Endothelial cell of umbilical vein (primary cell): ENCODE measurements around a stretch of chr2.

DNA sequence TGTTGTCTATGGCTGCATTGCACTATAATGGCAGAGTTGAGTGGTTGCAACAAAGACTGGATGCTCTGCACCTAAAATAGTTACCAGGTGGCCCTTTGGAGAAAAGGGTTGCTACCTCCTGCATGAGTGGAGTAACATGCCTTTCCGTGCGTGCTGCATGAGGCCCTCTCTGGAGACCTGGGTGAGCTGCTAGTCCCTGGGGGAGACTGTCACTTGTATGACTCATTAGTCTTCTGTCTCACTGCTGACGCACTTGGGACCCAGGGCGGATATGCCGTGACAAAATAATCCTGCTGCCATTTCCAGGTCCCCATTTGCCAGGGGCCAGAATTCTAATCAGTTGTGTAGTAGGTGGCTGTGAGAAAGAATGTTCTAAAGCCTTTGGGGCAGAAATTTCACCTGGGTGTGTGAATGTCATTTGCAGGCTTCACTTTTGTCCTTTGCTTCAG, 73.9 kb downstream of the NPAS2 start:
- PRO-cap: no peak
CAGE:
- cytosol, long polyA minus RNA: no peak
- cytosol, long polyA plus RNA: no peak
- long polyA plus RNA: no peak
- nucleus, long polyA minus RNA: no peak
- nucleus, long polyA plus RNA: no peak

GRCh38 chr2:100946127-100946670, 55.9 kb upstream of the RPL31 start:
- PRO-cap: no peak
CAGE:
- cytosol, long polyA minus RNA: no peak
- cytosol, long polyA plus RNA: no peak
- long polyA plus RNA: no peak
- nucleus, long polyA minus RNA: no peak
- nucleus, long polyA plus RNA: no peak

- PRO-cap: no peak
CAGE:
- cytosol, long polyA minus RNA: no peak
- cytosol, long polyA plus RNA: no peak
- long polyA plus RNA: no peak
- nucleus, long polyA minus RNA: no peak
- nucleus, long polyA plus RNA: no peak
Observed at GRCh38 chr2:101110395-101110878, 40.7 kb downstream of the TBC1D8 start.

- PRO-cap: no peak
CAGE:
- cytosol, long polyA minus RNA: no peak
- cytosol, long polyA plus RNA: no peak
- long polyA plus RNA: no peak
- nucleus, long polyA minus RNA: no peak
- nucleus, long polyA plus RNA: no peak
Observed at GRCh38 chr2:101306287-101307162, 2.0 kb downstream of the RNF149 start.

GRCh38 chr2:101386514-101386780, 856 bp downstream of the CREG2 start:
- PRO-cap: no peak
CAGE:
- cytosol, long polyA minus RNA: no peak
- cytosol, long polyA plus RNA: no peak
- long polyA plus RNA: no peak
- nucleus, long polyA minus RNA: no peak
- nucleus, long polyA plus RNA: no peak

- PRO-cap: no peak
CAGE:
- cytosol, long polyA minus RNA: no peak
- cytosol, long polyA plus RNA: no peak
- long polyA plus RNA: no peak
- nucleus, long polyA minus RNA: no peak
- nucleus, long polyA plus RNA: no peak
Observed at GRCh38 chr2:101655859-101656058, 41.7 kb upstream of the MAP4K4 start.

GRCh38 chr2:101715587-101716164, 18.2 kb downstream of the MAP4K4 start:
- PRO-cap: no peak
CAGE:
- cytosol, long polyA minus RNA: no peak
- cytosol, long polyA plus RNA: no peak
- long polyA plus RNA: no peak
- nucleus, long polyA minus RNA: no peak
- nucleus, long polyA plus RNA: no peak

GRCh38 chr2:101781625-101782248, 84.2 kb downstream of the MAP4K4 start:
- PRO-cap: no peak
CAGE:
- cytosol, long polyA minus RNA: no peak
- cytosol, long polyA plus RNA: no peak
- long polyA plus RNA: no peak
- nucleus, long polyA minus RNA: no peak
- nucleus, long polyA plus RNA: no peak

DNA sequence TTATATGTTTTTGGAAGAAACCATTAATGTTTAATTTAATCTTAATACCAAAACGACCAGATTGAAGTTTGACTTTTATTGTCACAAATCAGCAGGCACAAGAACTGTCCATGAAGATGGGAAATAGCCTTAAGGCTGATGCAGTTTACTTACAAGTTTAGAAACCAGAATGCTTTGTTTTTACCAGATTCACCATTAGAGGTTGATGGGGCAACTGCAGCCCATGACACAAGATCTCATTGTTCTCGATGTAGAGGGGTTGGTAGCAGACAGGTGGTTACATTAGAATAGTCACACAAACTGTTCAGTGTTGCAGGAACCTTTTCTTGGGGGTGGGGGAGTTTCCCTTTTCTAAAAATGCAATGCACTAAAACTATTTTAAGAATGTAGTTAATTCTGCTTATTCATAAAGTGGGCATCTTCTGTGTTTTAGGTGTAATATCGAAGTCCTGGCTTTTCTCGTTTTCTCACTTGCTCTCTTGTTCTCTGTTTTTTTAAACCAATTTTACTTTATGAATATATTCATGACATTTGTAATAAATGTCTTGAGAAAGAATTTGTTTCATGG, 99.4 kb upstream of the IL1R2 start:
- PRO-cap: no peak
CAGE:
- cytosol, long polyA minus RNA: no peak
- cytosol, long polyA plus RNA: start-site peak on the plus strand centred at position 334 of the sequence, 15 bp wide, 98 and 153 reads in 2 replicates
- long polyA plus RNA: no peak
- nucleus, long polyA minus RNA: no peak
- nucleus, long polyA plus RNA: no peak

DNA sequence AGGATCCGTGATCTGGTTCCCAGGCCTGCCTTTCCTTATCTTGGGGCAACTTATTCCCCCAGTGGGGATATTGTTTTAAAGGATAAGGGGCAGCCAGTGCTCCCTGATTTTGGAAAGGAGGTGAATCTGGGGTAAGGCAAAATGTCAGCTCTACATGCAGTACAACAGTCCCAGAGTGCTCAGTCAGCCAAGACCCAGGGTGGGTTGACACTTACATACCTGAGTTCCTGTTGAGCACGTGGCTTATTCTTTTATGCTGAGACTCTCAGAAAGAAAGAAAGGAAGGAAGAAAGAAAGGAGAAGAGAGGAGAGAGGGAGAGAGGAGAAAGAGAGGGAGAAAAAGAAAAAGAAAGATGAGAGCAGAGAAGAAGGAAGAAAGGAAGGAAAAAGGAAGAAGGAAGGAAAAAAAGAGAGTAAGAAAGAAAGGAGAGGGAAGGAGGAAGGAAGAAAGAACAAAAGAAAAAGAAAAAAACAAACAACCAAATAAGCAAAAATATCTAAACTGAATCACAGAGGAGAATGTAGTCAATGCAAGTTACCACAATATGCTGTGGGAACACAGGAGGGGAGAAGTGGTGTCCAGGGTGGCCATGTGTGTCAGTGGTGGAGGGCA, 50.3 kb downstream of the IL1R2 start:
- PRO-cap: no peak
CAGE:
- cytosol, long polyA minus RNA: no peak
- cytosol, long polyA plus RNA: no peak
- long polyA plus RNA: no peak
- nucleus, long polyA minus RNA: no peak
- nucleus, long polyA plus RNA: no peak

DNA sequence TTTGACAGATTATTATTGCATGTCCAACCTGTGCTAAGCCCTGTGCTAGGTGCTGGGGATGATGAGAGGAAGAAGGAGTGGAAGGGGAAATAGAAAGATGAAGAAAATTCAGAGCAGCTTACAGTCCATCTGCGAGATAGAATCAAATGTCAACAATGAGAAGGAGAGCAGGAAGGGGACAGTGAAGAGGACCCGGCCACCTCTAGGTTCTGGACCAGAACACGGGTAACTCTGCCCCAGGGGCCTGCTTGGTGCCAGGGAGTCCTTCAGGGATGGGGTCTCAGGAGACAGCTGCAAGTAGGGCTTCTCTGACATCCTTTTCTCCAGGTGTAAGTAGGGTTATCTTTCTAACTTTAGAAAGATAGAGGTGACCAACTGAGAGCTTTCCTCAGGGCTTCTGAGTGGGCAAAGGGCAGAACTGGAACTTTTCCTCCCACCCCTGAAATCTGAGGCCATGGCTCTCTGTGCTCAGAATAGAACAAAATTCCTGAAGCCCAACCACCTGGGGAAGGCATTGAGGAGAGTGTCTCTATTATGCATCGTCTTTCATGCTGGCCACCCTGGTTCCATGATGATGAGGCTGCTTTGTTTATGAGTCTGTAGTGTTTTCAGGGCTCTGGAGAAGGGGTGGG, 30.9 kb upstream of the IL1R1 start:
- PRO-cap: no peak
CAGE:
- cytosol, long polyA minus RNA: no peak
- cytosol, long polyA plus RNA: no peak
- long polyA plus RNA: no peak
- nucleus, long polyA minus RNA: no peak
- nucleus, long polyA plus RNA: no peak

GRCh38 chr2:102114884-102115216, 27.7 kb upstream of the IL1R1 start:
- PRO-cap: no peak
CAGE:
- cytosol, long polyA minus RNA: no peak
- cytosol, long polyA plus RNA: no peak
- long polyA plus RNA: no peak
- nucleus, long polyA minus RNA: no peak
- nucleus, long polyA plus RNA: no peak

GRCh38 chr2:102240567-102241262, 53.9 kb downstream of the IL1RL2 start:
- PRO-cap: no peak
CAGE:
- cytosol, long polyA minus RNA: no peak
- cytosol, long polyA plus RNA: no peak
- long polyA plus RNA: no peak
- nucleus, long polyA minus RNA: no peak
- nucleus, long polyA plus RNA: no peak

DNA sequence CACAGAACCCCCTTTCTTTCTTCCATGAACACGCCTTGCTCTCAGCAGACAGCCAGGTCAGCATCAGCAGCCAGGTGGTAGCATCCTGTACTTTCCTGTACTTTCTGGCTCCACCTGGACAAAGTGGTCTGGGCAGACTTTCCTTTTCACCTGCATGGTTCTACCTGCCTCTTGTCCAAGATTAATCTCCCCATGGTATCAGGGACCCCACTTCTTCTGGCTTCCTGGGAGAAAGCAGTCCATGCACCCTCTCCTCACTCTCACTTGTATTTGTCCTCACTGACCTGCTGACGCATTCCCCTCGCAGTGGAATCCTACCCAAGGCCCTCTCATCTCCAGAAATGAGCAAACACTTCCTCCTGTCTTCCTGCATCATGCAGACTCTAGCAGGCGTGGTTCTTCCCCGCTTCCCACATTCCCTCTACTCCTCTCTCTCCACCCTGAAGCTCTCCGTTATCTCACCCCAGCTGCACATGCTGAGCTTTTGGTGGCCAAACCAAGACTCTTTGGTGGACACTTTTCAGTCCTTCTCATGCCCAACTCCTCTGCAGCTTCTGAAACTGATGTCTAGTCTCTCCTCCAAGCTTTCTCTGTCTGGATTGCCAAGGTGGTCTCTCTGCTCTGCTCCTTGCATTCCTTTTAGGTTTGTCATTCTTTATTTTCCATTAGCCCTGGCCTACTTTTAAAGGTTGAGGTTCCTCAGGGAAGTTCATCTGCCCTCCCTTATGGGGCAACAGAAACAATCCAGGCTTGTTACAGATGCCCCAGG, 1.1 kb upstream of the IL18RAP start:
- PRO-cap: no peak
CAGE:
- cytosol, long polyA minus RNA: no peak
- cytosol, long polyA plus RNA: no peak
- long polyA plus RNA: no peak
- nucleus, long polyA minus RNA: no peak
- nucleus, long polyA plus RNA: no peak

DNA sequence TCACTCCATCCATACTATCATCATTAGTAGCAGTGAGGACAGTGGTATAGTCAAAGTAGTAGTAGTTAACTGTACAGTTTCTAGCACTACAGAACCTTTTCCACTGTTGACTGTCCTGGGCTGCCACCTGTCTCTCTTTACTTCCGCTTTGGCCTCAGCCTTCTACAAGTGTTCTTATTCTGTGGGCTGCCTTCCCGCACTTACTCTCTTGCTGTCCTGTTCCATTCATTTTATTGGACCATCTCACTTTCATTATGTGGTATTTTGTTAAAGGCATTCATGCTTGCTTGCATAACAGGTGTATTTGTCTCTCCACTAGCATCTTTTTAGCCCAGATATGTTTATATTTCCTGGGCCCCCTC, 3.4 kb downstream of the SLC9A2 start:
- PRO-cap: no peak
CAGE:
- cytosol, long polyA minus RNA: no peak
- cytosol, long polyA plus RNA: no peak
- long polyA plus RNA: no peak
- nucleus, long polyA minus RNA: no peak
- nucleus, long polyA plus RNA: no peak

DNA sequence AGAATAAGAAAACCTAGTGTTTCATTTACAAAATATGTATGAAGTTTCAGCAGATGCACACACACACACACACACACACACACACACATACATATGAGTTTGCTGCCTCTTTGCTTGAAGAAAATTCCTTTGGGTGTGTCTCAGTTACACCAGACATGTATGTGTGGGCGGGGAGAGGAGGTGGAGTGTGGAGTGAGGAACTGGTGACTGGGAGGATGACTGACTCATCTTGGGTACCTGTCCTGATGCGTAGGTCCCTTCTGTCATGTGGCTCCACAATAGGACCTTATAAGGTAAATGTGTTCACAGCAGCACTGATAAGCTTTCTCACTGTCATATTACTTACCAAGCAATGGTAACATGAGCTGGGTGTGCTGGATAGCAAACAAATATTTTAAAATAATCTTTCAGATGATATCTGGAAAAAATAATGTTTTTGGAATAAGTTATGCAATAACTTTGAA, 45.1 kb downstream of the SLC9A2 start:
- PRO-cap: no peak
CAGE:
- cytosol, long polyA minus RNA: no peak
- cytosol, long polyA plus RNA: no peak
- long polyA plus RNA: no peak
- nucleus, long polyA minus RNA: no peak
- nucleus, long polyA plus RNA: no peak

DNA sequence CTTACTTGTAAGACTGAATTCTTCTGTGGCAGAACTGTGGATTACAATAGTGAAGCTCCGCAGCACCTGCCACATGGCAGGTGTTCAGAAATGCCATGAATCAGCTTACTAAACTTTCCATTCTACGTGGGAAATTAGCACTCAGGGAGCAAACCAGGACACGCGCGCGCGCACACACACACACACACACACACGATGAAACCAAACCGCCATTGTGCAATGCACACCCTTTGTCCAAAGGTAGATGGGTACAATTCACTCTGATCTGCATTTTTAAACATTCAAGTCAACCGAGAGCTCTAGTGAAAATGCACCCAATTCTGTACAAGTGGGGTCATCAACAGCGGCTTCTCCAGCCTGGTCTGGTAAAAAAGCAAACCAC, 1.0 kb downstream of the MFSD9 start:
- PRO-cap: no peak
CAGE:
- cytosol, long polyA minus RNA: no peak
- cytosol, long polyA plus RNA: no peak
- long polyA plus RNA: no peak
- nucleus, long polyA minus RNA: no peak
- nucleus, long polyA plus RNA: no peak

DNA sequence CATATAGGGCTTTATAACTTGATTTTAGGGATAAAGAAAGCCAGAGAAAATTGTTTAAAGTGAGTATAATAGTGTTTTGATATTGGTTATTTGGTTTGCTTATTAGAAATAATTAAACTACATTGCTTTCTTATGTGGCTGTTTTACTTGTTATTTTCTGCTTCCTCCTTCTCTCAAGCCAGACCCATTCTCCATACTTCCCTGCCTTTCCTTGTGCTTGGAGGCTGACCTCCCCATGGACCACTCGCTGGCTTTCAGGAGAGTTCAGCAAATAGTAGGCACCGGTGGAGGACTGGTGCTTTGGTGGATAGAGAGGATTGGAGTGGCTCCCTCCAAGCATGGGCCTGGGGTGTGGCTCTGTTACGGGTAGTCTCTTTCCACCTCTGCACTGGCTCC, 979.3 kb downstream of the TMEM182 start:
- PRO-cap: no peak
CAGE:
- cytosol, long polyA minus RNA: no peak
- cytosol, long polyA plus RNA: no peak
- long polyA plus RNA: no peak
- nucleus, long polyA minus RNA: no peak
- nucleus, long polyA plus RNA: no peak

DNA sequence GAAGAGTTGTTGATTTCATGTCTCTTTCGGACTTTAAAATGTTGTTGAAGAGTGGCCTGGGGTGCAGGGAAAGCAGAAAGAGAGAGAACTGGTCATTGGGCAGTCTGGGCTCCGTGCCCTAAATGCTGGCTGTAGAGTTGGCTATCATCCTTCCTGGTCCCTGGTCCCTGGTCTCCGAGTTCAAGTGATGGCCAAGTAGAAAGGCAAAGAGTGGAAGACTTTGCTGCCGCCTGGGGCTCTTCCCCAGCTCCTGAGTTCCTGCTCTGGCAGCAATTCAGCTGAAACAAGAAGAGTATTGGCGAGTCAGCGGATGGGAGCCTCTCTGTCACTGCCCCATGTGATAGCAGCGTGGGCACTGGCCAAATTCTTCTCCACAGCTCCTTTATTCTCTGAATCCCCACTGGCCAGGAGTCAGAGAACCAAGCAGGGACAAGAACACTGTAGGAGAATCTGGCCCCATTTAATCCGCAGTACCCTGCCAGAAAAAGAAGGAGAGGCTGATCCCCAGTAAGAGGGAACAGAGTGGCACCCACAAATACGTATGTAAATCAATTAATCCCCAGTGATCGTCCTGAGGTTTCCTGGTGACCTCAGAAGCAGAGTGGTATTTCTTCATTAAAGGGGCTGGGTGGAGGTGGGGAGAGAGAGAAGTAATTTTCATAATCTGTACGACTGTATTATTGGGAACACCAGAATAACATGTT, 350.9 kb upstream of the POU3F3 start:
- PRO-cap: no peak
CAGE:
- cytosol, long polyA minus RNA: no peak
- cytosol, long polyA plus RNA: no peak
- long polyA plus RNA: no peak
- nucleus, long polyA minus RNA: no peak
- nucleus, long polyA plus RNA: no peak

DNA sequence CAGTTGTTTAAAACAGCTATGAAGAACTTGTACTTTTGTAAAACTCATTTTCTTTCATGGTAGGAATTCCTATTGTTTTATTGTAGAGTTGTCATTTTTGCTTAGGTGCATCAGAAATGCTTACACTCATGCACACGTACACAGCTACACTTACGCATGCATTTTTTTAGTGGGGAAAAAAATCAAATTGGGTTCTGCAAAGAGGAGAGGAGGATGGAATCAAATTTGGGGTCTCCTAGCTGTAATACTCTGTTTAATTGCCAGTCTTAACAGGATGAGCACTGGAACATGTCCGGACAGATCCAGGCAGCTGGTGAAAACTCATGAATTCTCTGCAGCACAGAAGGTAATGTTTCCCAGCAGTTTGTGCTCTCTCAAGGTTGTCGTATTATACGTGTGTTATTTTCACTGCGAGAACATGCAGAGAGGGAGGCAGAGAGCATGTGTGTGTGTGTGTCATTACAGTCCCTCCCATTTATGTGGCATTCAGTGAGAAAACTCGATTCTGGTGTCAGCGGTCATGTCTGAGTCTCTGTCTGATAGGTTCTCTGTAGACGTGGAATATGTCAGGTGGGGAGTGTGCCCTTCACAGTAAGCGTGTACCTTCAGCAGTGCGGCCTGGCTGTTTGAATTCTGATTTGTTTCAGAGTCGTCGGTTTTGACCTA, 150.3 kb upstream of the POU3F3 start:
- PRO-cap: no peak
CAGE:
- cytosol, long polyA minus RNA: no peak
- cytosol, long polyA plus RNA: no peak
- long polyA plus RNA: no peak
- nucleus, long polyA minus RNA: no peak
- nucleus, long polyA plus RNA: no peak